Placental epithelial cell (primary cell): ENCODE results near the genes SEC14L3, GAL3ST1 and RNF185.

- CAGE, long polyA plus RNA: no peak
Measured at GRCh38 chr22:30311892-30312652, 14.7 kb downstream of the TBC1D10A start.

GRCh38 chr22:30354170-30354750, 2.4 kb downstream of the SF3A1 start:
- CAGE, long polyA plus RNA: no peak

DNA sequence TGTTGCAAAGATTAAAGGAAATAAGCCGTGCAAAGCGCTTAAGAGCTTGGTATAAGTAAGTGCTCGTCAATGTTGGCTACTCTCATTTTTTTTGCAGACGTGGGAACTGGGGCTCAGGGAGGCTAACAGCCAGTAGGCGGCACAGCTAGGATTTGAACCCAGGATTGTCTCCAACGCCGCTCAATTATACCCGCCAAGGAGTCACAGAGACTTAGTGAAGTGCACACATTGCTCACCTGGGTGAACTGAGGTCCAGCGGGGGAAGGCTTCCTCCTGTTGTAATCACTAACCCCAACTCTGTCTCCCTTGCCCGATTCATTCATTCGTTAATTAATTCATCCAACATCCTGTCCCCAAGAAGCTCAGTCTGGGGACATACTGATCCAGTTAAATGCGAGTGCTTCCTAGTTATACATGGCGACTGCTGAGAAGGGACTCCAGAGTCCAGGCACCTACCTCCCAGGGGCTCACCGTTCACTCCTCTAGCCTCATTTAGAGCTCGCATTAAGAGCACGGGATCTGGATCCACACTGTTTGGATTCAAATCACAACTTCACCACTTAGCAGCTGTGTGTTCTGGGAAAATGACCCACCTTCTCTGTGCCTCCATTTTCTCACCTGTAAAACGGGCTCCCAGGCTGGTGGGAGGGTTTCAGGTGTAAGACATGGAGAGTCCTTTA, 856 bp upstream of the MTFP1 start:
- CAGE, long polyA plus RNA: no peak

DNA sequence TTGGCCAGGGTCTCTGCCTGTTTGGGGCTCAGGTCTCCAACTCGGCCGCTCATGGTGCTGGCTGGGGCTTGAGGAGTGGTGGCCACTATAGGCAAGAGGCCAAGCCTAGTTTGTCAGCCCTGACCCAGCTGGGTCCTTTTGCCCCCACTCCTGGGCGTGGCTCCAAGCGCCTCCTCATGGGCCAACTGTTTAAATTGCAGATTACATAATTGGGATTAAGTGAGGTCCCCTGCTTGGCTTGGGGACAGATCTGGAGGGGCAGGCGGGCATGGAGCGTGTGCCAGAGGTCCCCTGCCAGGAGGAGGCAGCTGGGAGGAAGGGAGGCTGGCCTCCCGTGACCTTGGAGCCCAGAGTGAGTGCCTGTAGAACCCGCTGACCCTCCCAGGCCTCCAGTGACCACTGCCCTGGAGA, at the start of gene SEC14L3:
TSS of gene SEC14L3 (minus strand) at position 112 of the 411 bp plus-strand sequence.
- CAGE, long polyA plus RNA: no peak

GRCh38 chr22:30573879-30575064, at the start of gene GAL3ST1:
Gene GAL3ST1 (minus strand): TSS chr22:30574665.
- CAGE, long polyA plus RNA: no peak

DNA sequence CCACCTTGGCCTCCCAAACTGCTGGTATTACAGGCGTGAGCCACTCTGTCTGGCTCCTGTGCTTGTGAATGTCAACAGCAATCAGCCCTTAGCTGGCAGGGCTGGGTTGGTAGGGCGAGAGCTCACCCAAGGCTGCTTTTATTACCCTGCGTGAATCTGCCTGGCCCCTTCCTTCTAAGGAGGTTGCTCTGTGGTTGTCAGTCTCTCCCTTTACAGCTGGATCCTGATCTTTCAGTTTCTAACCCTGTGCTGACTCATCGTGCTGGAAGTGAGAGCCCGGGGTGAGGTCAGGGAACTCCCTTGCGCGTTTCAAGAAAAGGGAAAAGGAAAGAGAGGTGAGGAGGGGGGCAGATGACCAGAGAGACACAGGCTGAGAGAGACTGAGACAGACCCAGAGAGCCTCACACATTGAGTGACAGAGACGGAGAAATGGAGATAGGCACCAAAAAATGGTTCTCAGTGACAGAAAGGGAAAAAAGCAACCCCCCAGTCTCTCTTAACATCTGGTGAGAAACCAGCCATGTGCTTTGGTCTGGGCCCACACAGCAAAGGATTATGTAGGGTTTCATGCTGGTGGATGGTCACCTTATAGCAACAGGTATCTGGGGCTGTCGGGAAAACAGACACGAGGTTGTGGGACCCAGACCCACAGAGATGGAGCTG, 2.4 kb downstream of the TCN2 start:
- CAGE, long polyA plus RNA: no peak

- CAGE, long polyA plus RNA: no peak
Measured at GRCh38 chr22:30634173-30634903, 1.2 kb upstream of the SLC35E4 start.

DNA sequence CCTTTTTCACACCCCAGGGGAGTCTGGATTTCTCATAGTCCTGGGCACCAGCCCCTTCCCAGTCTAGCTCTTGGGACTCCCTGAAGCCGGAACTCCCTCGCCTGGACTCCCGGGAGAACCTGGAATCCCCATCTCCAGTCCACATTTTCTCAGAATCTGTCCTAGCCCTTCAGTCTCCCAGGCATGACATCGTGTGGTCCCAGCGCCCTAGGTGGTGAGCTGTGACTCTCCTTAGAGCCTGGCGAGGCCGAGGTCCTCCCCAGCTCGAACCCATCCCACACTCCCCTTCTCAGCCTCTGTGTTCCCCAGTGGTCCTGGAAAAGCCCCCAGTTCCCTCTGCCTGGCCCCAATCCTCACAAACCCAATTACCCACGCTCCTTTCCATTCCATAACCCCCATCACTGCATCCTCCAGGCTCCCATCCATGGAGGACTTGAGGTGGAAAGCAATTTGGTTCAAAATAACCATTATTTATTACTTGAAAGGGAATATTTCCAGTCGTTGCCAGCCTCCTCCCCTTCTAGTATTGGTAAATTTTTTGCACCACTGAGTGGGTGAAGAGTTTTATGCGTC, 811 bp upstream of the DUSP18 start:
- CAGE, long polyA plus RNA: no peak

- CAGE, long polyA plus RNA: no peak
Measured at GRCh38 chr22:30836125-30836692, 132.4 kb downstream of the MORC2 start.

GRCh38 chr22:30936242-30937335, 32.0 kb downstream of the MORC2 start:
- CAGE, long polyA plus RNA: no peak

- CAGE, long polyA plus RNA: no peak
Measured at GRCh38 chr22:30976703-30977891, 8.5 kb upstream of the MORC2 start.

GRCh38 chr22:31093559-31094669, 12.8 kb downstream of the SMTN start:
- CAGE, long polyA plus RNA: no peak

GRCh38 chr22:31159860-31160749, at the start of gene RNF185:
Gene RNF185 (plus strand): TSS chr22:31160182.
- CAGE, long polyA plus RNA: no peak

GRCh38 chr22:31221751-31222202, 9.7 kb downstream of the LIMK2 start:
- CAGE, long polyA plus RNA: no peak

DNA sequence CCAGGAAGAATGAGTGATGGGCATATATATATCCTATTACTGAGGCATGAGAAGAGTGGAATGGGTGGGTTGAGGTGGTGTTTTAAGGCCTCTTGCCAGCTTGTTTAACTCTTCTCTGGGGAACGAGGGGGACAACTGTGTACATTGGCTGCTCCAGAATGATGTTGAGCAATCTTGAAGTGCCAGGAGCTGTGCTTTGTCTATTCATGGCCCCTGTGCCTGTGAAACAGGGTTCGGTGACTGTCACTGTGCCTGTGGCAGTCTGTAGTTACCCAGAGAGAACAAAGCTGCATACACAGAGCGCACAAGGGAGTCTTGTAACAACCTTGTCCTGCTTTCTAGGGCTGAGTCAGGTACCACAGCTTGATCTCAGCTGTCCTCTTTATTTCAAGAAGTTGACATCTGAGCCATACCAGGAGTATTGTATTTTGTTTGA, 11.7 kb downstream of the LIMK2 start:
- CAGE, long polyA plus RNA: no peak

DNA sequence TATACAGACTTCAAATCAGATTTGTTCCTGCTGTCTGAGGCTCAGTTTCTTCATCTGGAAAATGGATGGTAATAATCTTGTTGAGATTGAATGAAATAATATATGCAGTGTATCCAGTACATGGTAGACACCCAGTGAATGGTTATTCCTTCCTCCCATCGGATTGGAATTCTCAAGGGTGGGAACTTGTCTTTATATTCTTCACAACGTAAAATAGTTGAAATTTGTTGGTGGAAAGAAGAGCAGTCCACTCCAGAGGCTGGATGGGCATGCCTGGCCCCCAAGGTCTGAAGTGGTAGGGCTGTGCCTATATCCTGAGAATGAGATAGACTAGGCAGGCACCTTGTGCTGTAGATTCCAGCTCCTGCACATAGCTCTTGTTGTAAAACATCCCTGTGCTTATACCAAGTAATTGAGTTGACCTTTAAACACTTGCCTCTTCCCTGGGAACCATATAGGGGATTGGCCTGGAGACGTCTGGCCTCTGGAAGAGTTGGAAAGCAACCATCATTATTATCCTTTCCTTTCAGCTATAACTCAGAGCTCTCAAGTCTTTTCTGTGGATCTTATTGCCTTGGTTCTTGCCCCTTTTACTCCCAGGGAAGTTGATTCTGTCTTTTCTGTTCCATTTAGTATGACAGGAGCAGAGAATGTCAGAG, 15.0 kb downstream of the LIMK2 start:
- CAGE, long polyA plus RNA: no peak

DNA sequence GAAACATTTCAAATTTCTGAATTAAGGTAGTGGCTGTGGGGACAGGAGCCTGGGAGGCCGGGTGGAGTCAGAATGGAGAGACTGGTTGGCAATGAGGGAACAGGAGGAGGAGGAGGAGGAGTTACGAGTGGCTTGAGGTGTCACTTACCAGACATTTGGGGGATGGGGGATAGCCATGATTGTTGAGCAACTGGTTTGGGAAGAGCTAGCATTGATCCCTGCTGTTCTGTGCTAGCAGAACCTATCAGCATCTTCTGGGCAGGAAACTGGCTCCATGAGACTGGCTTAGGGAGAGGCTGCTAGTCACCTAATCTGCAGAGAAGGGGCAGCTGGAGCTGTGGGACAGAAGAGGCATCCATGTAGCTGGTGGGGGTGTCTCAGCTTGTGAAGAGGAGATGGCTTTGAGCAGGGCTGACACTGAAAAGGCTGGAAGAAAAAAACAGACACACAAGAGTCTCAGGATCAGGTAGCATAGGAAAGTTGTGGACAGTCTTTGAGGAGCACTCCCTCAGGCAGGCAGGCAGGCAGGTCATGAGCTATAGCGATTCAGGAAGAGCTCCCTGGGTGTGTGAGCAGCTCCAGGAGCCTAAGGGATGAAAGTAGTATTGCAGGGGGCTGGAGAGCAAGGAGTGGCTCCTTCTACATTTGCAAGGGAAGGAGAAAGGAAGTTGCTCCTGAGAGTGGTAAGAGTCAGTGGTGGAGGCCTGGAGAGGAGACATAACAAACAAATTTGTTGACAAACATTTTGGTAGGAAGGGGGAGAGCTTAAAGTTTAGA, 22.2 kb downstream of the PIK3IP1 start:
- CAGE, long polyA plus RNA: no peak

DNA sequence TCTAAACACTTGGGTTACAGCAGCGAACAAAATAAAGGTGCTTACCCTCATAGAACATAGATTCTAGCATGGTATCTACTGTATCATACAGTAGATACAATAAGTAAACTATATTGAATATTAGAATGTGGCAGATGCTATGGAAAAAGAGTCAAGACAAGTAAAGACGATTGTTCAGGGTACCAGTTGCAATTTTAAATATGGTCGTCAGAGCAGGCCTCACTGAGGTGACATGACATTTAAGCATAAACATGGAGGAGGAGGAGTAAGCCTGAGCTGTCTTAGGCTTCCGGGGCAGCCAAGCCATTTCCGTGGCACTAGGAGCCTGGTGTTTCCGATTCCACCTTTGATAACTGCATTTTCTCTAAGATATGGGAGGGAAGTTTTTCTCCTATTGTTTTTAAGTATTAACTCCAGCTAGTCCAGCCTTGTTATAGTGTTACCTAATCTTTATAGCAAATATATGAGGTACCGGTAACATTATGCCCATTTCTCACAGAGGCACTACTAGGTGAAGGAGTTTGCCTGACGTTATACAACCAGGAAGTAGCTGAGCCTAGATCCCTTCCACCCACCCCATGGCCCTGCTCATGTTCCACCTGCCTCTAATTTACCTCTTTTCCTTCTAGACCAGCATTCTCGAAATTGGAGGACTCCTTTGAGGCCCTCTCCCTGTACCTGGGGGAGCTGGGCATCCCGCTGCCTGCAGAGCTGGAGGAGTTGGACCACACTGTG, 14.5 kb downstream of the PIK3IP1 start:
- CAGE, long polyA plus RNA: no peak

GRCh38 chr22:31290803-31291603, 1.3 kb downstream of the PIK3IP1 start:
- CAGE, long polyA plus RNA: no peak

DNA sequence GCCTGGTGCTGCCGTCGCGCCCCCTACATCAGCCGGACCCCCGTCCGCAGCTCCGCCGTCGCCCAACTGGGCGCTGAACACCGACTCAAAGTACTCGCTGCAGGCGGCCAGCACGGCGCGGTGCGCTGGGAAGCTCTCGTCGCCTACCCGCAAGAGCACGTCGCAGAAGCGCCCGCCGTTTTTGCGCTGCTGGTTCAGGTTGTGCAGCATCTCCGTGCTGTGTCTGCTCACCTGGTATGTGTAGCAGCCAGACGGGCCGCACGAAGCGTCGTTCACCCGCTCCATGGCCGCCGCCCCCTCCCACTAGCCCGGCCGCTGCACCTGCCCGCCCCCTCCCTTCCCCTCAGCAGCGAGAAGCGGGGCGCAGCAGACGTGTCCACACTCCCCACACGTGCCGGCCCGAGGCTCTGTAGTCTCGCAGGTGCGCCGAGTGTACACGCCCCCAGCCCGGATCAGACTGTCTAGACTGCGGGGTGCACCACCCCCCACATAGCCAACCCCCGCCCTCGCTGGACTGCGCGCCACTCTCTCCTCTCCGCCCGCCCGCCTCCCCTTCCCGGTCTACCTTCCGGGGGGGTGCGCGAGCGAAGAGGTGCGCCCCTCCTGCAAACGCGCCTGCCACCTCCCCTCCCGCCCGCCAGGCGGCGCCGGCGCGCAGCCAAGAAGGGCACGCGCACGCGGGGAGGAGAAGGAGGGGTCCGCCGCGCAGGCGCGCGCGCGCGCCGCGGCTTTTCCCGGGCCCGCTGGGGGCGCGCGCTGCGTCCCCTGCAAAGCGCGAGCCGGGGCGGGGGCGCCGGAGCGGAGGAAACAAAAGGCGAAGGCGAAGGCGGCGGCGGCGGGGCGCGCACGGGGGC, 601 bp downstream of the PATZ1 start:
- CAGE, long polyA plus RNA: no peak